ENCODE measurements around the genes FKRP, C5AR2, SLC8A2 and KPTN.

DNA sequence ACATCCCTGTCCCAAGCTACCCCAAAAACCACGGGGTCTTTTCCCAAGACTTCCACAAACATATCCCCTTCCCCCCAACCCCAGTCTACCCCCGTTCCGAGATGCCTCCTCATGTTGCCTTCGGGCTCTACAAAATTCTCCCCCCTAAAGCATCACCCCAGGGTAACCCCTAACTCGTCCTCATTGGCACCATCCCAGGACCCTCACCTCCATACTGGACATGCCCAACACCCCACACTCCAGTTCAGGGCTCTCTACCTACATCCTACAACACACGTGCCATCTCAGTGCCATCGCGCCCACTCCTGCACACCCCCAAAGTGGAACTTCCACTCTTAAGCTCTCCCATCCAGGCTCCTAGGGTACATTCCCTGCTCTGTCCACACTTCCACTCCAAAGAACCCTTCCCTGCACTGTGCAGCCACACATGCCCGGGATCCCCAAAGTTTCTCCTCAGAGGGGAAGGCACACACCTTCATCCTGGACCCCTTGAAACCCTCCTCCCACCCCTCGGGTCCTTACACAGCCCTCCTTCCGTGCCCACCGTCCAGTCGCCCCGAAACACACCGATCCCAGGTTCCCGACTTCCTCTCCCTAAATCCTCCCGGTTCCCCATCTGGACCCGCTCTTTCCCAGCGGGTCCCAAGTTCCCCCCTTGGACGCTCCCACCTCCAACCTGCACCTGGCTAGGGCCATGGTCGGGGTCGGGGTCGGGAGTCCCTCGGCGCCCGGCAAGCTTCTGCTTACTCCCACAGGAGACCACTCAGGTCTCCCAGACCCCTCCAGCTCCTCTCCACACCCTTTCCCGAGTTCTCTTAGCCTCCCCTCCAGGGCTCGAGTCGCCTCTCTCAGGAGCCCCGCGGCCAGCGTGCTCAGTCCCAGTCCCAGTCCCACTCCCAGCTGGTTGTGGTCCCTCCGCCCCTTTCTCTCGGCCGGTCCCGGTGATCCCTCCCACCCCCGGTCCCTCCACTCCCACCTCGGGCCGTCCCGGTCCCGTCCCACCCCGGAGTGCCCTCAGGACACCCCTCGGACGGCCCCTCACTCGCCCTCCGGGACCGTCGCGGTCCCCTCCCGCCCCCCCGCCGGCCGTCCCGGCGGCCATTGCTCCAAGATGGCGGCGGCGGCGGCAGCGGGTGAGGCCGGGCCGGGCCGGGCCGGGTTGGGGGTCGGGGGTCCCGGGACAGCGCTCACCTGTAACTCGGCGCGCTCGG, at the start of gene FKRP:
Gene FKRP (plus strand): TSS at position 1,100 of the 1,211 bp plus-strand sequence.
- CAGE, long polyA plus RNA: no peak
- RRBS: under 1% methylated on average over 19 of the region's 71 CpGs

- CAGE, long polyA plus RNA: no peak
- RRBS: no CpG with 5 or more reads among the region's 8 CpGs
These were observed 19.7 kb downstream of the SLC1A5 start for GRCh38 chr19:46768640-46769185.

DNA sequence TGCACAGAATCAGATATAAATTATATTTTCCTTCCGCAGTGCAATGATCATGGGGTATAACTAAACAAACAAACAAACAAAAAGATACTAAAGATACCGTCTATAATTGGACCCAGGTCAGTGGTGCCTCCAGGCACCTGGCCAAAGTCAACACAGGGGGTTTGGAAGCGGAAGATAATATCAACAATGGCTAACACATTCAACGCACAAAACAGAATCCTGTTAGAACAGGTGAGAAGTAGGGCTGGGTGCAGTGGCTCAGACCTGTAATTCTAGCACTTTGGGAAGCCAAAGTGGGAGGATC, 17.5 kb downstream of the SLC1A5 start:
- CAGE, long polyA plus RNA: no peak
- RRBS: no CpG with 5 or more reads among the region's 4 CpGs

DNA sequence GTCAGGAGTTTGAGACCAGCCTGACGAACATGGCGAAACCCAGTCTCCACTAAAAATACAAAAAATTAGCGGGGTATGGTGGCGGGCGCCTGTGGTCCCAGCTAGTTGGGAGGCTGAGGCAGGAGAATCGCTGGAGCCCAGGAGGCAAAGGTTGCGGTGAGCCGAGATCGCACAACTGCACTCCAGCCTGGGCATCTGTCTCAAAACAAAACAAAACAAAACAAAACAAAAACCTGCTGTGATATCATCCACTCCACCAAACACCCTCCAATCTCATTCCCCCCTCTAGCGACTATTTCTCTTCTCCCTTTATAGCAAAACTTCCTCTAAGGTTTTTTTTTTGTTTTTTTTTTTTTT, 25.4 kb downstream of the AP2S1 start:
- CAGE, long polyA plus RNA: no peak
- RRBS: no CpG with 5 or more reads among the region's 10 CpGs

DNA sequence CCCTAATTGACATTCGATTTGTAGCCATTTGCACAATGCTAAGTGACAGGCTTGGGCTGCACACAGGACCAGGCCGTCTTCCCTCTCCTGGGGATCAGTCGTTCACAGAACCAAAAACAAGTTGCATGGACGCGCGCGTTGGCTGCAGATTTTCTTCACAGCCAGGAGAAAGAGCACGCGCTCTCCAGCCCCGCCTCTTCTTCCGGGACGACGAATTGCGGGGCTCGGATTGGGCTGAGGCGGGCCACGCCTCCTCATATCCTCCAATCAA, 891 bp upstream of the ARHGAP35 start:
- CAGE, long polyA plus RNA: no peak
- RRBS: no CpG with 5 or more reads among the region's 17 CpGs

- CAGE, long polyA plus RNA: no peak
- RRBS: 2% methylated on average over 9 of the region's 37 CpGs
These were observed 635 bp downstream of the TMEM160 start for GRCh38 chr19:47047640-47048338.

DNA sequence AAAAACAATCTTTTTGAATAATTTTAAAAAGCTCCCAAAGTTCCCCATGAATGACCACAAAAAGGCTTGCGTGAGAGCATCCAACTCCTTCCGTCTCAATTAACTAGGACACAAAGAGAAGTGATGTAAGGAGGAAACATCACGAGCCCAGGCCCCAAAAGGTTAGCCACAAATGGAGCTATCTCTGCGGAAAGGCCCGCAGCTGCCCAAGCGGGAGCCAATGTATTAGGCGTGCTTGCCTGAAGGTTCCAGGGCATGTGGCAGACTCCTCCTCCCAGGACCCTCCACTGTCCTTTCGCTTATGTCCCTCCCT, 17.9 kb downstream of the ZC3H4 start:
- CAGE, long polyA plus RNA: no peak
- RRBS: no CpG with 5 or more reads among the region's 8 CpGs

DNA sequence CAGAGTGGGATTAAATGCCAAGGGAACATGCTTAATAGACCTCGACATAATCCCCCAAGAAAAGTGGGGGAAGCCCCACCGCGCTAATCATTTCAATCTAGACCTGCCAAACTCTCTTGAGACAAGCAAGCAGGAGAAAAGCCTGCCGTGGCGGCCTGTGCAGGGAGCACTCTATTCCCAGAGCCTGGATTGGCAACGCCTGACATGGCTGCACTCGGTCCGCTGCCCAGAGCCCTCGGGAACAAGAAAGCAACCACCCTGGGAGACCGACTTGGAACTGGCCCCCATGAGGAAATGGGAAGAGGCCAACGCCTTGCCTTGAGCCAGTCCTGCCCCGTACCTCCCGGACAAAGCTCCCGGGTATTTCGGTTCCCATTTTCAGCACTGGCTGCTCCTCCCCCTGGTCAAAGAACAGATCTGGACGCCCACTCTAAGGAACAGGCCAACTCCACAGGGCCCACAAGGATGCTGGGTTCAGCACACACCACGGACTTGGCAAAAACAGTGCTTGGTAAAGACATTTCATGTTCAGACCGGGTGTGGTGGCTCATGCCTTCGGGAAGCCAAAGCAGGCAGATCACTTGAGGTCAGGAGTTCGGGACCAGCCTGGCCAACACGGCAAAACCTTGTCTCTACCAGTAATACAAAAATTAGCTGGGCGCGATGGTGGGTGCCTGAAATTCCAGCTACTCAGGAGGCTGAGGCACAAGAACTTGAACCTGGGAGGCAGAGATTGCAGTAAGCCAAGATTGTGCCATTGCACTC, 15.7 kb downstream of the ZC3H4 start:
- CAGE, long polyA plus RNA: no peak
- RRBS: no CpG with 5 or more reads among the region's 23 CpGs

- CAGE, long polyA plus RNA: start-site peak on the minus strand at chr19:47112177-47112265, 96 and 58 reads in 2 replicates
- RRBS: 1% methylated on average over 27 of the region's 98 CpGs
These were observed 1.2 kb downstream of the ZC3H4 start for GRCh38 chr19:47112074-47113030.

DNA sequence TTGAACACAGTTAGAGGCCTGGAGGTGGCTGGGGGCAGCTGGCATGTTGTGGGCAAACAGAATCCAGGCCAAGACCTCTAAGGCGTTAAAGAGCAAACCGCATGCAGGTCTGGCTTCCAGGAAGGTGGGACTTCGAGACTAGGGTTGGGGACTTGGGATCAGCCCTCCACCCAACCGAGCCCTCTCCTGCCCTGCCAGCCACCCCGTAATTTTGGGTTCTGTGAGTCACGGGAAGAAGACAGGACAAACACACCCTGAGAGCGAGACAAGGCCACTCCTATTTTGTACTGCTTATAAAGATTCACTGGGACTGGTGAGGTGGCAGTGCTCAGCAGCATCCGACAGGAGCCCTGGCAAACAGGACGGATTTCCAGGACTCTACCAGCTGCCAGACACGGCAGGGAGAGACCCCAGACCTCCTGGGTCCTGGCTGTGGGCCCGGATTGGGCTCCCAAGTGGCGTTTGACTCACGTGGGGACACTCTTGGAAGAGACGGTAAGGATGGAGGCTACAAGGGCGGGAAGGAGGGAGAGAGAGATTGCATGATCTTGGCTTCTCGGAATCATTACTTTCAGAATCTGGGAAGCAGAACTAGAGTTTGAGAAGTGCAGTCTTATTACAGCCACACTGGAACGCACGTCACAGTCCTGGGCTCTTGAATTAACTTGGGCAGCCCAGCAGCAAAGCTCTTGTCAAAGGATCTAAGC, at the start of gene C5AR2:
Gene C5AR2 (plus strand): TSS at position 321 of the 707 bp plus-strand sequence.
- CAGE, long polyA plus RNA: no peak
- RRBS: no CpG with 5 or more reads among the region's 18 CpGs

- CAGE, long polyA plus RNA: no peak
- RRBS: no CpG with 5 or more reads among the region's 27 CpGs
These were observed 26.8 kb downstream of the DHX34 start for GRCh38 chr19:47375739-47376568.

DNA sequence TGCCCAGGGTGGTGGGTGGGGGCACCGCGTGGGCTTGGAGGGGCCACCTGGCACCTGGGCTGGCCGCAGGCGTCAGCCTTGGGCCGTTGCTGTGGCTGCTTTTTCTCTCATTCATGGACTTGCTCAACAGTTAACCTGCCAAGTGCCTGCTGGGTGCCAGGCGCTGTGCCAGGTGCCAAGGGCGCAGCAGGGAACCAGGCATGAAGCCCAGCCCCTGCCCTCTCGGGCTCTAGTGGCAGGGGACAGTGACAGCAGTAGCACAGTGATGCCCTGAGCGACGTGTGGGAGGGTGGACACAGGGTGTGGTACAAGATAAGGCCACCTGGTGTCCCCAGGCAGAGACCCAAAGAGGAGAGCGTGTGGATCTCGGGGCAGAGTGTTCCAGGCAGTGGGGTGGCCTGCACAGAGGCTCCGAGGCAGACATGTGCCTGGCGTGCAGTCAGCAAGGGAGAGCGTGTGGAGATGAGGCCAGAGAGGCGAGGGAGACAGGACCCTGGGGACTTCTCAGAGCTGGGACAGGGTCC, 28.2 kb downstream of the DHX34 start:
- CAGE, long polyA plus RNA: no peak
- RRBS: no CpG with 5 or more reads among the region's 16 CpGs

DNA sequence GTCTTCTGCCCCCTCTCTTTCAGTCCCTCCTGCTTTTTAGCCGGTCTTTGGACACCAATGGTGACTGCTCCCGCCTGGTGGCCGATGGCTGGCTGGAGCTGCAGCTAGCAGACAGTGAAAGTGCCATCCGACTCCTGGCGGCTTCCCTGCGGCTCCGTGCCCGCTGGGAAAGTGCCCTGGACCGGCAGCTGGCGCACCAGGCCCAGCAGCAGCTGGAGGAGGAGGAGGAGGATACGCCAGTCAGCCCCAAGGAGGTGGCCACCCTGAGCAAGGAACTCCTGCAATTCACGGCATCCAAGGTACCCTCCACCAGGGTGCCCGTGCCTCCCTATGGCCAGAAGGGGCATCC, 30.5 kb downstream of the DHX34 start:
- CAGE, long polyA plus RNA: no peak
- RRBS: 88% methylated on average over 1 of the region's 13 CpGs

- CAGE, long polyA plus RNA: no peak
- RRBS: no CpG with 5 or more reads among the region's 11 CpGs
These were observed 32.8 kb downstream of the DHX34 start for GRCh38 chr19:47381727-47382414.

DNA sequence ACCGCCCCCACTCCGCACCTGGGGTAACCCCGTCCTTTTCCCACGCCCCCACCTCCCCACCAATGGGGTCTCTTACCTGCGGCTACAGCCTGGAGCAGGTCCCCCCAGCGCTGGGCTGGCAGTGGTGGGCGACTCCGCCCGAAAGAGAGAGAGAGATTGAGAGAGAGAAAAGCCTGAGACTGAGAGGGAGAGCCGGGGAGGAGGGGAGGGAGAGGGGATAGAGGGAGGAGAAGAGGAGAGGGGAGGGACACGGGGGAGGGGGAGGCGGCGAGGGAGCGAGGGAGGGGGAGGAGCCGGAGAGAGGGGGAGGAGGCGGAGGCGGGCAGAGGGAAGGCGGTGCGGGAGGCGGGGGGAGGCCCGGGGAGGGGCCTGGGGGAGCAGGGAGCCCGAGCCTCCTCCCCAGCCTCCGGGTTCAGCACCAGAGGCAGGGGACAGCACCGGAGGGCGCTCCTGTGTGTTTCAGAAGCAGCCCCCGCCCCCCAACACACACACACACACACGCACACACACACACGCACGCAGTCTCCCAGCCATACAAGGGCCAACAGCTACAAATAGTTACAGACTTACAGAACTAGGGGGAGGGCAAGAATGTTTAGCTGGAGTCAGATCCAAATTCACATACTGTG, at the start of gene SLC8A2:
Gene SLC8A2 (minus strand): TSS at position 181 of the 629 bp plus-strand sequence.
- CAGE, long polyA plus RNA: no peak
- RRBS: 3% methylated on average over 7 of the region's 29 CpGs

GRCh38 chr19:47483446-47484562, at the start of gene KPTN:
Gene KPTN (minus strand): TSS chr19:47484219.
- CAGE, long polyA plus RNA: no peak
- RRBS: 10% methylated on average over 16 of the region's 63 CpGs

DNA sequence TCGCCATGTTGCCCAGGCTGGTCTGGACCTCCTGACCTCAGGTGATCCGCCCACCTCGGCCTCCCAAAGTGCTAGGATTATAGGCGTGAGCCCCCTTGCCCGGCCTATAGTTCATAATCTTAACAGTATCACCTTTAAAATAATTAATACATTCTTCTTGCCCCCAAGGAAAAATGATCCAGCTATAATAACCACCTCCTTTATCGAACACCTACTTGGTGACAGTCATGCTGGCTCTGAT, 796 bp upstream of the KPTN start:
- CAGE, long polyA plus RNA: no peak
- RRBS: no CpG with 5 or more reads among the region's 6 CpGs

DNA sequence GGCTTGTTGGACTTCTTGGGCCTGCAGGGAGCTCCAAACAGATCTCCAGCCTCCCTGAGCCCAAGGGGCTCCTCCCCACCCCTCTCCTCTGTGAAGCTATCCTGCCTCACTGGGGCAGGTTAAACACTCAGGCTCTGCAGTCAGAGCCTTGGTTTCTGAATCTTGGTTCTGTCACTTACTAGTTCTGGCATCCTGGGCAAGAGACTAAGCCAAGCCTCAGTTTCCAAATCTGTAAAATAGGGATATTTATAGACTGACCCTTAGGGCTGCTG, 12.2 kb downstream of the NAPA start:
- CAGE, long polyA plus RNA: no peak

GRCh38 chr19:47623320-47623904, 14.5 kb downstream of the BICRA start:
- CAGE, long polyA plus RNA: no peak
- RRBS: no CpG with 5 or more reads among the region's 6 CpGs

GRCh38 chr19:47778953-47779546, 547 bp downstream of the SELENOW start:
- CAGE, long polyA plus RNA: no peak
- RRBS: no CpG with 5 or more reads among the region's 26 CpGs